Measurements from ENCODE around the gene GAPDH.

DNA sequence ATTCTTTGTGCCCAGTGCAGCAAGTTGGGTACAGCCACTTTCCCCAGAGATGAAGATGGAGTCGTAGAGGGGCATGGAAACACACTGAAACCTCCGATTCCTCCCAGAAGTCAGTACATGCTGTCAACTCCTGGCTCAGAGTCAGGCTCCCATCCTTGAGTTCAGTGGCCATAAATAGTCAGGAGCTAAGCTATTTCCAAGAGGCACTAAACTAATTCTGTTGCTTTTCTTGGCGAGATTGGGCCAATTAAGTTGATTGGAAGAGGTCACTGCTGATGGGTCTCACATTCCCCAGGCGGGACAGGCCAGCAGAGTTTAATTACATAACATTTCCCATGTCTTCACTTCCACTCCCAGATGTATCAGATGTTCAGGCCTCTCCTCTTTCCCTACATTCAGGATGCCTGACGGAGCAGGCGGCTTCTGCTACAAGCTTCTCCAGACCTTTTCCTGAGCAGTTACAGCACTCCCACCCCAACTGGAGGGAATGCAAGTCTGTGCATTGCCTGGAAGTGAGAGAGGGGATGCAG is 5.2 kb downstream of the NTF3 start:
- RRBS: no CpG with 5 or more reads among the region's 6 CpGs

DNA sequence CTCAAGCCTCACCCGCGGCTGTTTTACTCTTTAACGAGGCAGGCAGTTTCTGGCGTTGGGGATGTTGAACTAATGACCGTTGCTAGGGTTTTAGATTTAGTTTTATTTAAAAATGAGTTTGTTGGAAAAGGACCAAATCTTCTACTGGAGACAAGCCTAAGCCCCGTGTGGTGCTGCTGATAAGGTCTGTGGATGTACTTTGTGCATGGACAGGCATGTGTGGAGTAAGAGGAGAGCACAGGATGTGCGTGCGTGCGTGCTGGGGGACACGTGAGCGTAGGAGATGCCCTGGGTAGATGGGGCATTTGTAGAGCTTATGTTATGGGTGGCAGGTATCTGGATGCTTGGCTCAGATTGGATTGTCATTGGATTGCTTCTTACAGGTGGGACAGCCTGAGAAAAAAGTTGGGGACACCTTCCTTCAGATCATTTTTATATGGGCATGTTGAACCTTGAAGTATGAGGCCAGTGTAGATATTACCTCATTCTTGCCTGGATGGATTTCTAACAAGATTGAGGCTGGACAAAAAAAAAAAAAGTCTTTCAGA is 5.8 kb downstream of the NTF3 start:
- RRBS: no CpG with 5 or more reads among the region's 11 CpGs

GRCh38 chr12:5991806-5992240 is 46.8 kb upstream of the ANO2 start:
- RRBS: no CpG with 5 or more reads among the region's 4 CpGs

- RRBS: no CpG with 5 or more reads among the region's 16 CpGs
These were observed 32.4 kb upstream of the CD9 start for GRCh38 chr12:6167667-6168313.

DNA sequence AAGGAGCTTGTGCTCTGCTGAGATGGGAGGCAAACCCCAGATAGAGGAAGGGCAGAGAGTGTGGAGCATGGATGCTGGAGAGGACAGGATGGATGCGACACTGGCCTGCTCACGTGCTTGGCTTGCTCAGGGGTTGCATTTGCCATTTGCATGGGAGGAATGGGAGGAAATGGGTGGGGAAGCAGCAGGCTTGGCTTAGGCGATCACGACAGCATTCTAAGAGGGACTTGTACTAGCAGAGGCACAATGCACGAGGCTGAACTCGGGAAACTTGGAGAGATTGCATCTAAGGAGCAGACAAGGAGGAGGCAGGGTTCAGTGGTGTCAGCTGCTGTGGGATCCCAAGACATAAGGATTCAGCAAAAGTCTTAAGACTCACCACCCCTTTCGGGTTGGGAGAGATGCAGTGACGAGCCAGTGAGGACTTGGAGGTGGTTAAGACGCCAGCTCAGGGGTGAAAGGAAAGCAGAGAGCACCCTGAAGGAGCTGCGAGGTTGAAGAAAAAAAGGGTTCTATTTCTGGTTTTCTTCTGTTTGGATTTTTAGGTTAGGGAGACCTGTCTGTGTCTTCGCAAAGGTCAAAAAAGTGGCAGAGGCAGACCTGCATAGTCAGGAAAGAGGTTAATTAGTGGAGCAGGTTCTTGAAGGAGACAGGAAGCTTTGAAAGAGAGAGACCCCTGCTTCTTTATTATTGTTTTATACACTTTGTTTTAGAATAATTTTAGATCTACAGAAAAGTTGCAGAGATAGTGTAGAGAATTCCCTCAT is 20.0 kb downstream of the CD9 start:
- RRBS: no CpG with 5 or more reads among the region's 11 CpGs

DNA sequence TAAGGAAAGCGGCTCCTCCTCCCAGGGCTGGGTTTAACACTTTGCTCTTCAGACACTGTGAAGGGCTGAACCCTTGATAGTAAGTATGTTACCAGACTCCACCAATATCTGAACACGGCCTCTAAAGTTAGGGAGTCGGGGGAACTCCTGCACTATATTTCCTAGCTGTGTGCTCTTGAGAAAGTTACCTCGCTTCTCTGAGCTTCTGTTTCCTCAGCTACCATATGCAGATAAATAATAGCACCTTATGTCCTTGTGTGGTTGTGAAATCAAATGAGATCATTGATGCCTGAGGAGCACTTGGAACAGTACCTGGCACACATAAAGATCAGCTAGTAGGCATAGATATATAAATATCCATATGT is 33.3 kb upstream of the PLEKHG6 start:
- RRBS: no CpG with 5 or more reads among the region's 4 CpGs

- RRBS: no CpG with 5 or more reads among the region's 2 CpGs
These were observed 17.9 kb upstream of the PLEKHG6 start for GRCh38 chr12:6292597-6292917.

GRCh38 chr12:6337889-6338914 is 3.7 kb downstream of the TNFRSF1A start:
- RRBS: no CpG with 5 or more reads among the region's 21 CpGs

GRCh38 chr12:6347174-6348363 is 5.7 kb upstream of the TNFRSF1A start:
- RRBS: 75% methylated on average over 3 of the region's 23 CpGs

GRCh38 chr12:6461637-6462674 is 8.5 kb downstream of the VAMP1 start:
- RRBS: no CpG with 5 or more reads among the region's 15 CpGs

DNA sequence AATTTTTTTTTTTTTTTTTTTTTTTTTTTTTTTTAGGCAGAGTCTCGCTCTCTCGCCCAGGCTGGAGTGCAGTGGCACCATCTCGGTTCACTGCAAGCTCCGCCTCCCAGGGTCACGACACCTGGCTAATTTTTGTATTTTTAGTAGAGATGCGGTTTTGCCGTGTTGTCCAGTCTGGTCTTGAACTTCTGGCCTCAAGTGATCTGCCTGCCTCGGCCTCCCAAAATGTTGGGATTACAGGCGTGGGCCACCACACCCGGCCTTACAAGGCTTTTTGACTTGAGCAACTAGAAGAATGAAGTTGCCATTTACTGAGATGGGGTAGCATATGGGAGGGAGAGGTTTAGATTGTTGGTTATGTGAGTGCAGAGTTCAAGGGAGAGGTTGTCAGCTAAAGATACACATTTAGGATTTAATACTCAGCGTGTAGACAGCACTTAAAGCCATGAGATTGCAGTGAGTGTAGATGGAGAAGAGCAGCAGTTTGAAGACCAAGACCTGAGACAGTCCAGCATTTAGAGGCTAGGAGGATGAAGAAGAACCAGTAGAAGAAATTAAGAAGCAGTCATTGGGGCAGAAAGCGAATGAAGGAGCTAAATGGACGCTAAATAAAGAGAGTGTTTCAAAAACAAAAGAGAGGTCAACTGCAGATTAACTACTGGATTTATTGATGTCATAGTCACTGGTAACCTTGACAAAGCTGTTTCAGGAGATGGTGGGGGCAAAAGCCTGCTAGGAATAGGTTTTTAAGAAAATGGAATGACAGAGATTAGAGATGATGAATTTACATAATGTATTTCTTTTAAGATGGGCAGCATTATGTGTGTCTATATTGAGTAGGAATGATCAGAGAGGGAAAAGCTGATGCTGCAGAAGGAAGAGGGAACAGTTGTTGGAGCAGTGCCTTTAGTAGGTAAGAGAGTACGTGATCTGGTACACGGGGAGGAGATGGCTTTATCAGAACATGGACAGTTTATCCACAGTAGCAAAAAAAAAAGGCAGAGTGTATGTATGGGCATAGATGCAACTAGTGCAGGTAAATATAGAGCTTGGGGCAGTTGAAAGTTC is 7.7 kb downstream of the NCAPD2 start:
- RRBS: no CpG with 5 or more reads among the region's 15 CpGs

DNA sequence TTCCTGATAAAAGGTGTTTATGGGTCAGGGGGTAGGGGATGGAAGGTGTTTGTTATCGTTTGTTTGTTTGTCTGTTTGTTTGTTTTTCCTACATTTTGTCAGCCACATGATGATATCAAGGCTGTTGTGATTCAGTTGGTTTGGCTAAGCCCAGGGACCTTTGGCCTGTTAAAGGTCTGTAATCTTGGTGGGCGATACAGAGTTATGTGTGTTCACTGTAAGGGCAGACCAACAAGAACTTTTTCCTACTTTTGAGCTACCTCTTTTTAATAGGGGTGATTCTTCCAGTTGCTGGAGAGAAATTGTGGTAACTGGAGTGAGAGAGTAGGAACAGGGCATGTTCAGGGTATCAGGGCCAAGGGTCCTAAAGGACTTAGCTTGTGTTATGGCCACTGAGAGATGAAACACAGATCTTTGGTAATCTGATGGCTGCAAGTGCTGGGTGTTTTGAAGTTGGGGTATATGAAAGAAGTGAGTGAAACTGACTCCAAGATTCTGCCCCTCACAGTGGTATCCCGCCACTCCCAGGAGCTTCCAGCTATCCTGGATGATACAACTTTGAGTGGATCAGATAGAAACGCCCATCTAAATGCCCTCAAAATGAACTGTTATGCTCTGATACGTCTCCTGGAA is 16.3 kb downstream of the NCAPD2 start:
- RRBS: no CpG with 5 or more reads among the region's 5 CpGs

DNA sequence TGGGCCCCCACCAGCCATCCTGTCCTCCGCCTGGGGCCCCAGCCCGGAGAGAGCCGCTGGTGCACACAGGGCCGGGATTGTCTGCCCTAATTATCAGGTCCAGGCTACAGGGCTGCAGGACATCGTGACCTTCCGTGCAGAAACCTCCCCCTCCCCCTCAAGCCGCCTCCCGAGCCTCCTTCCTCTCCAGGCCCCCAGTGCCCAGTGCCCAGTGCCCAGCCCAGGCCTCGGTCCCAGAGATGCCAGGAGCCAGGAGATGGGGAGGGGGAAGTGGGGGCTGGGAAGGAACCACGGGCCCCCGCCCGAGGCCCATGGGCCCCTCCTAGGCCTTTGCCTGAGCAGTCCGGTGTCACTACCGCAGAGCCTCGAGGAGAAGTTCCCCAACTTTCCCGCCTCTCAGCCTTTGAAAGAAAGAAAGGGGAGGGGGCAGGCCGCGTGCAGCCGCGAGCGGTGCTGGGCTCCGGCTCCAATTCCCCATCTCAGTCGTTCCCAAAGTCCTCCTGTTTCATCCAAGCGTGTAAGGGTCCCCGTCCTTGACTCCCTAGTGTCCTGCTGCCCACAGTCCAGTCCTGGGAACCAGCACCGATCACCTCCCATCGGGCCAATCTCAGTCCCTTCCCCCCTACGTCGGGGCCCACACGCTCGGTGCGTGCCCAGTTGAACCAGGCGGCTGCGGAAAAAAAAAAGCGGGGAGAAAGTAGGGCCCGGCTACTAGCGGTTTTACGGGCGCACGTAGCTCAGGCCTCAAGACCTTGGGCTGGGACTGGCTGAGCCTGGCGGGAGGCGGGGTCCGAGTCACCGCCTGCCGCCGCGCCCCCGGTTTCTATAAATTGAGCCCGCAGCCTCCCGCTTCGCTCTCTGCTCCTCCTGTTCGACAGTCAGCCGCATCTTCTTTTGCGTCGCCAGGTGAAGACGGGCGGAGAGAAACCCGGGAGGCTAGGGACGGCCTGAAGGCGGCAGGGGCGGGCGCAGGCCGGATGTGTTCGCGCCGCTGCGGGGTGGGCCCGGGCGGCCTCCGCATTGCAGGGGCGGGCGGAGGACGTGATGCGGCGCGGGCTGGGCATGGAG is at the start of gene GAPDH:
GAPDH (plus strand) TSS at position 854 of the 1,068 bp plus-strand sequence.
- RRBS: under 1% methylated on average over 11 of the region's 76 CpGs

DNA sequence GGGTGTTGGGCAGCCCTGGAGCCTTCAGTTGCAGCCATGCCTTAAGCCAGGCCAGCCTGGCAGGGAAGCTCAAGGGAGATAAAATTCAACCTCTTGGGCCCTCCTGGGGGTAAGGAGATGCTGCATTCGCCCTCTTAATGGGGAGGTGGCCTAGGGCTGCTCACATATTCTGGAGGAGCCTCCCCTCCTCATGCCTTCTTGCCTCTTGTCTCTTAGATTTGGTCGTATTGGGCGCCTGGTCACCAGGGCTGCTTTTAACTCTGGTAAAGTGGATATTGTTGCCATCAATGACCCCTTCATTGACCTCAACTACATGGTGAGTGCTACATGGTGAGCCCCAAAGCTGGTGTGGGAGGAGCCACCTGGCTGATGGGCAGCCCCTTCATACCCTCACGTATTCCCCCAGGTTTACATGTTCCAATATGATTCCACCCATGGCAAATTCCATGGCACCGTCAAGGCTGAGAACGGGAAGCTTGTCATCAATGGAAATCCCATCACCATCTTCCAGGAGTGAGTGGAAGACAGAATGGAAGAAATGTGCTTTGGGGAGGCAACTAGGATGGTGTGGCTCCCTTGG is 2.1 kb downstream of the GAPDH start:
- RRBS: no CpG with 5 or more reads among the region's 6 CpGs

DNA sequence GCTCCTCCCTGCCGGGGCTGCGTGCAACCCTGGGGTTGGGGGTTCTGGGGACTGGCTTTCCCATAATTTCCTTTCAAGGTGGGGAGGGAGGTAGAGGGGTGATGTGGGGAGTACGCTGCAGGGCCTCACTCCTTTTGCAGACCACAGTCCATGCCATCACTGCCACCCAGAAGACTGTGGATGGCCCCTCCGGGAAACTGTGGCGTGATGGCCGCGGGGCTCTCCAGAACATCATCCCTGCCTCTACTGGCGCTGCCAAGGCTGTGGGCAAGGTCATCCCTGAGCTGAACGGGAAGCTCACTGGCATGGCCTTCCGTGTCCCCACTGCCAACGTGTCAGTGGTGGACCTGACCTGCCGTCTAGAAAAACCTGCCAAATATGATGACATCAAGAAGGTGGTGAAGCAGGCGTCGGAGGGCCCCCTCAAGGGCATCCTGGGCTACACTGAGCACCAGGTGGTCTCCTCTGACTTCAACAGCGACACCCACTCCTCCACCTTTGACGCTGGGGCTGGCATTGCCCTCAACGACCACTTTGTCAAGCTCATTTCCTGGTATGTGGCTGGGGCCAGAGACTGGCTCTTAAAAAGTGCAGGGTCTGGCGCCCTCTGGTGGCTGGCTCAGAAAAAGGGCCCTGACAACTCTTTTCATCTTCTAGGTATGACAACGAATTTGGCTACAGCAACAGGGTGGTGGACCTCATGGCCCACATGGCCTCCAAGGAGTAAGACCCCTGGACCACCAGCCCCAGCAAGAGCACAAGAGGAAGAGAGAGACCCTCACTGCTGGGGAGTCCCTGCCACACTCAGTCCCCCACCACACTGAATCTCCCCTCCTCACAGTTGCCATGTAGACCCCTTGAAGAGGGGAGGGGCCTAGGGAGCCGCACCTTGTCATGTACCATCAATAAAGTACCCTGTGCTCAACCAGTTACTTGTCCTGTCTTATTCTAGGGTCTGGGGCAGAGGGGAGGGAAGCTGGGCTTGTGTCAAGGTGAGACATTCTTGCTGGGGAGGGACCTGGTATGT is 3.4 kb downstream of the GAPDH start:
- RRBS: no CpG with 5 or more reads among the region's 20 CpGs

- RRBS: no CpG with 5 or more reads among the region's 17 CpGs
These were observed 6.2 kb downstream of the IFFO1 start for GRCh38 chr12:6549654-6550097.

DNA sequence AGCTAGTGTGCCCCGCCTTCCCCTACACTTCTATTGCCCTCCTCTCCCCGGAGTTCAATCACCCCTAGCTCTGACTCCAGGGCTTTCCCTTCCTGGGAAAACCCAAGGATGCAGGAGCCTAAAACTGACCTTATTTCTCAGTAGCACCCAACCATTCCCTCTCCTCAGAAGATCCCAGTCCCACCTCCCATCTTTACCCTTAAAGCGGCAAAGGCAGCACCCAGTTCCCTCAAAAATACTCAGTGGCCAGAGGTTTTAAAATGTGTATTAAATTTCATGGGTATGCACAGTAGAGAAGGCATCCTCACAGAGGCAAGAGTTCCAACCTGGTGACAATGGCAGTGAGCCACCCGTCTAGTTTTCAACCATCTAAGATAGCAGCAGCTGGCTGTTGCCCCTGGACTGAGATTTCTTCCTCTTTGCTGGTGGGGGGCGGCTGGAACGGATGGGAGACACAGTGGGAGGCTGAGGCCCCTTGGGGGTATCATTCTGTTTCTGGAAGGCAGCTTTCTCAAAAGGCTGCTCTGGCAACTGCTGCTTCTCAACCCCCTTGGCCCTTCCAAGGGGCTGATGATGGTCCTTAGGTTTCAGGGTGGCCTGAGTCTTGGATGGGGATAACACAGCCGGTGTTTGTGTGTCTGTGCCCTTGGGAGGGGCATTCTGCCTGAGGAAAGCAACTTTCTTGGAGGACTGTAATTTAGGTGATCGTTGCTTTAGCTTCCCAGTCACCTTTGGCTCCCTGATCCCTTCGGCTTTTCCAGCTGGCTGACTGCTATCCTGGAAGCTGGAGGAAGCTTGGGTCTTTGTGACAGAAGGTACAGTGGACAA is 996 bp upstream of the IFFO1 start:
- RRBS: no CpG with 5 or more reads among the region's 9 CpGs

GRCh38 chr12:6595807-6596506 is 11.2 kb downstream of the CHD4 start:
- RRBS: no CpG with 5 or more reads among the region's 15 CpGs

DNA sequence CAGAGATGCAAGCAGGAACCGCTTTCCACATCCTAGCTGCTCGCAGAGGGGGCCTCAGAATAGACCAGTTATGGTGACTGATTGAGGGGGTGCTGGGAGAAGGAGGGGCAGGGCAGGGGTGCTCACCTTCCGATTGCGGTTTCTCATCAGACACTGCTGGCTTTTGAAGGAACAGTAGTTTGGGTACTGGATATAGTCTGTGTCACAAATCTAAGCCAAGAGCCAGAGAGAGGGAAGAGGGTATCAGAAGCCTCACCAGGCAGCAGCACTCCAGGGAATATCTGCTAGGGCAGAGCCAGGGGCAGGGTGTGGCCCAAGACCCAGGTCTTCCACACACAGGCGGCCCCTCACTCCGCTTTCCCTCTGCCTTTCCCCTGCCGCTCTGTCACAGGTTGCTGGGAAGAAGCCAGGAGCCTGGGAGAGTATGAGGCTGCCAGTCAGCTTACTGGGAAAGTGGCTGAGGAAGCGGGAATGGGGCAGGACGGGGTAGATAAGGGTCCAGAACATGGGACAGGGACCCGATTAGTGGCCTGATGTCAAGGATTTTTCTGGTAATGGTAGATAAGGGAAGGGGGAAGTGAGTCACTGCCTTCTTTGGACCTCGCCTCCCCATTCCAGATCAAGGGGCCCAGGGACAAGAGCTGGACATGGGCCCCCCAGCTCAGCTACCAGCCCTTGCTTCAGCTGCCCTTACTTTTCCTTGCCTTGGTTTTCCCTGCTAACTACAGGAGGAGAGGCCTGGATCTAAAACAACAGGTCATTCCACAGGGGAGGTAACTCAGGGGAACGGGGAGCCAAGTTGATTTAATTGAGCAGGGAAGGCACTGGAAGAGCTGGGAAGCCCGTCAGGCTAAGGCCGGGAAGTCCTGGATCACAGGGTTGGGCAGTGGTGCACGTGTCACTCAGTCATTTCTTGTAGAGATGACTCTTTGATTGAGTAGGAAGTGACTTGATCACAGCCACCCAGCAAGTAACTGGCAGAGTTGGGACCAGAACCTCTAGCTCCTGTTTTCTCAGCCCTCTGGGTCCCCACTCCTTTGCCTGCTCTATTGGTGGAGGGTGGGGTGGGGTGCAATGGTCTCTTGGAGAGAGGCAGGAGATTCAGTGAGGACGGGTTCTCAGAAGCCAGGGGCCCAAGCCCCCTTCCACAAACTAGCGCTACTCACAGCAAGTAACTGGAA is 3.5 kb upstream of the LPAR5 start:
- RRBS: no CpG with 5 or more reads among the region's 17 CpGs

- RRBS: no CpG with 5 or more reads among the region's 3 CpGs
These were observed 1.2 kb downstream of the ZNF384 start for GRCh38 chr12:6688041-6688389.